Skeletal muscle satellite cell (primary cell): ENCODE measurements around a stretch of chr3.

GRCh38 chr3:185069612-185069861, 83.3 kb downstream of the C3orf70 start:
- CAGE, long polyA plus RNA = no peak

DNA sequence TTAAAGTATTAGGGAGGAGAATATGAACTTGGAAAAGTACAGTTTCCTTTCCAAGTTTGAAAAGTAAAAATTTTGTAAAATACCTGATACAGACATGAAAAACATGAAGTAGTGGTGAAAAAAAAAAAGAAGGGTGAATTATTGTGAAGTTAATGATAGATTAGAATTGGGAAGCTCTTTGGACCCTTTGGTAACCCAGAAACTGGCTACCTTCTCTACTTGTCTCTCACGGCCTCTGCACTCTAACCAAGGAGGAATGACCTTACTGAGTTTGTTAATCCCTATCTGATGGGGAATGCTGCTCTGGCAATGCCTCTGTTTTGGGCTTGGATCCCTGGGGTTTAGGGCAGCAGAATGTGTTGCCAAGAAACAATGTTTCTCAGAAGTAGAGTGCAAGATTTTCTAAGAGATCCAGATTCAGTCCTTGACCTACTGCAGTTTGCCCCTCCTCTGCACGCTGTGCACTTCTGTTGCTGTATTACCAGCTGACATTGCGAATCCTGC, 49.3 kb upstream of the MAP3K13 start:
- CAGE, long polyA plus RNA = no peak

- CAGE, long polyA plus RNA = no peak
Observed at GRCh38 chr3:185555031-185555602, 2.7 kb upstream of the LIPH start.

GRCh38 chr3:185561961-185562520, 9.7 kb upstream of the LIPH start:
- CAGE, long polyA plus RNA = no peak

DNA sequence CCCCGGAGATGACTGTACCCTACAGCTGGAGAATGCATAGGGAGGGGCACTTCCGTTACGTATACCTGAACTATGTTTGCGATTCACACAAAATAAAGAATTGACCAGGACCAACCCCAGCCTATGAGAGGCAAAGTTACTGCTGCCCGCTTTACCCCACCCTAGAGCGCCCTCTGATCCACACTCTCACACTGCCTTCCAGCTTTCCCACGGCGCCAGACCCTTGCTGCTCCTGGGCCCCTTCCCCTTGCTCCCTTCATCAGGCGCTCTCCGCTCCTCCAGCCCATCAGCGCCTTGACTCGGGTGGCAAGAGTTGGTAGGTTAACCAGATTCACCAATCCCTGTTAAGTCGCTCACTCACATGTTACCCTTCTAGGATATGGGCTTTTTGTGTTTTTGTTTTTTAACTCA, 96.8 kb downstream of the IGF2BP2 start:
- CAGE, long polyA plus RNA = no peak

DNA sequence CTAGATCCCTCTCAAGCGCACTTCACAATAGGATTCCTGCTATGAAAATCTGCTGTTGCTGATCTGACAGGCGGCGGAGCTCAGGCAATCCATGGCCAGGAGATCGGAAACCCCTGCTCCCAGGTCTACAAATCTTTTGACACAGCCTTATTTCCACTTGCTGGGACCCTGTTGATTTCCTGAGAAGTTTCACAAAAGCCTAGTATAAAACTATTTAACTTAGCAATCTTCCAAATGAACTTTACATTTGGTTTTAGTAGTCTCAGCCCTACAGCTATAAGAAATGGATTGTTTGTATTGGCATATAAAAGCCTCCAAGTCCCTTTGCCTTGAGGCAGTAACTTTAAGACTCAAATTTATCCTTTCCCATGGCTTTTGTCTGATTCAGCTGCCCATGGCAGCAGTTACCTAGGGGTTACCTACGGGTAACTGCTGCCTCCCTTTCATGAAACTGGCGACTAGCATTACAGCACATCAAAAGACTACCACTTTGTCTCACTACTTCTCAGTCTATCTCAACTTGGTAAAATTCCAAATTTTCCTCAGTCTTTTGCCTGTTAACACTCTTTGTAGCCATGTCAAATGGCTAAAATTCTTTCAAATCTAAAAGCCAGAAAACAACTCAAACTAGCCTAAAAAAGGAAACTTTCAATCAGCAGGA, 22.6 kb downstream of the TRA2B start:
- CAGE, long polyA plus RNA = no peak

GRCh38 chr3:185915712-185916658, 21.8 kb downstream of the TRA2B start:
- CAGE, long polyA plus RNA = no peak

DNA sequence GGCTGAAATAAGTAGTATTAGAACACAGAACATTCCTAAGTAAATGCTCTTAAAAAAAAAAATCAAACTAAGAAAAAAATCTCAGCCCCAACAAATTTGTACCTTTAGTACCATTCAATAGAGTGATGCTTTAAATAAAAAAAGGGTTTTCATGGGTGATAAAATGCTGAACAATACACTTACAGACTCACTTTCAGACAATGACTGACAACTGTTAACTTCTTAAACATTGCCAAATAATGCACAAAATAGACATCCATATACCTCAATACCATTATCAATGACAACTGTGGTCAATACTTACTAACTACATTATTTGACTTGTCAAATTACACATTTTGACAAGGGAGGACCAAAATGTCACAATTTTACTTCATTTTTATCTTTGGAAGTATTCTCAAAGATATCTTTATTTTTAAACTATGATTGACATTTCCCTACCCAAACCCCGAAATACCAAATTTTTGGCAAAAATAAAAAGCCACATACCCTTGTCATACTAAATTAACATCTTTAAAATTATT, 18.1 kb downstream of the TRA2B start:
- CAGE, long polyA plus RNA = no peak

- CAGE, long polyA plus RNA = no peak
Observed at GRCh38 chr3:185943143-185943769, 5.4 kb upstream of the TRA2B start.

DNA sequence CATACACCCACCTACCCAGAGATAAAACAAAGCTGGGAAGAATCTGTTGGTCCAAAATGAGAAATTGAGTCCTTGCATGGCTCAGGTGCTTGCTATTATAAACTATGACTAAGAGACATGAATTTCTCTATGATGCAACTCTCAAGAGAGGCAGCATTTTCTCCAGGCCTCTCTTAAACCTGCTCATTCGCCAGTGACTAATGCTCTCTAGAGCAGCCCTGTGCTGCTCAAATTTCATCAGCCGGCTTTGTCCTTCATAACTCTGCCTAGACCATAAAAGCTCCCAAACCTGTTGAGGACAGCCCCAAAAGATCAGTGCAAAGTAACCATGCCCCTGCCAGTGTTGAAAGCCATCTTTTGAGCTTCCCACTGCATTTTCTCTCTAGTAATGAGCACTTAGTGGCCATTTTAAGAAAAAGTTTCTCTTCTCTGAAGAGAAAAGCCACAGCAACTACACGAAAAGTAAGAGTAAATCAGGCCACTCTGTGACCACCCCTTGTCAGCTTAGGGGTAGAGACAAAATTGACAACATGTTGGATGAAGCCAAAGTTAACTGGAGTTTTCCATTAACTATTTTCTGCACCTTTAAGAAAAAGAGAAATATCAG, 4.8 kb downstream of the ETV5 start:
- CAGE, long polyA plus RNA = no peak

DNA sequence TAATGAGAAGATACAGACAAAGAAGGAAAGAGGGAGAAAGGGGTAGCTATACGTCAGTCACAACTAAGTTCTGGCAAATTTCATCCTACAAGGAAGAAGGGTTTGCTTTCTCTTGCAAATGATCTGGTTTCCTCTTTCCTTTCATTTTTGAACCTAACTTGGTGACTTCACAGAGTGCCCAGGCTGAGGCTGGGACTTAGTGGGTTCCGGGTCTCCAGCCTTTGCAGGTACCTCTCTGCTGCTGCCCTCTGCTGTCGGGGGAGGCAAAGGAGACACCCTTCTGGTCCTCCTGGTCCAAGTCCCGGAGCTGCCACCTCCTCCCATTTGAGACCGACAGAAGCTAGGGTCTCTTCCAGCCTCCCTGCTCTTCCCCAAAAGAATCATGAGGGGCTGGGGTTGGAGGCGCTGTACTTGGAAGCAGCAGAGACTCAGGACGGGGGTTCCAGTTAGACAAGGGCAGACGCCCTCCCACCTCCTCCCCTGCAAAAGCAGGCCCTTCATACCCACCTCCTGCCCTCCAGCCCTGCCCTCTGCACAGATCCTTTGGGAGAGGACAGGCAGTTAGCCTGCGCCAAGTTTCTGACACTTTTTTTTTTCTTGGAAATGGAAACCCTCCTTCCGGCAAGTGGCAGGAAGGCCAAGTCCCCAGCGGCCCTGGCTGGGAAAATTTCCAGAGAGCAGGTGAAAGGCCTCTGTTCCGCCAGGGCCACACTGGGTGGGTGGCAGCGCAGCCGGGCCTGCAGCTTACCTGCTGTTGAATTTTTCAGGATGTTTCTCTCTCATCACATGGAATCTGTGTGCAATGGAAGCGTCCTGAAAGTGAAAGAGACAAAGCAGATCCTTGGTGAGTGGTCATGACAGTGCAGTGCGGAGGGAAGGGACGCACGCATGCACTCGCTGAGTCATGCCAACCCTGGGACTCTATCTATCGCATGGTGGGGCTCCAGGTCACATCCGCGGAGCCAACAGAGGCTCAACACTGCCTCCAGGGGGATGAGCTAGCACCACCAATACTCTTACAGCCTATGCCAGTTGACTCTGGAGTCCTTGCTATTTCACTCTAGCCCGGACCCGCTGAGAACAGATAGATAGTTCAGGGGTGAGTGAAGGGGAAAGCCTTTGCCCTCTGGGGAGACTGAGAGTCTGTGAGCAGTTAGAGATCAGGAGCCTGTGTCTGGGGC, 119.9 kb downstream of the DGKG start:
- CAGE, long polyA plus RNA = start-site peak on the minus strand centred at position 871 of the sequence, 59 bp wide, 75 and 64 reads in 2 replicates

DNA sequence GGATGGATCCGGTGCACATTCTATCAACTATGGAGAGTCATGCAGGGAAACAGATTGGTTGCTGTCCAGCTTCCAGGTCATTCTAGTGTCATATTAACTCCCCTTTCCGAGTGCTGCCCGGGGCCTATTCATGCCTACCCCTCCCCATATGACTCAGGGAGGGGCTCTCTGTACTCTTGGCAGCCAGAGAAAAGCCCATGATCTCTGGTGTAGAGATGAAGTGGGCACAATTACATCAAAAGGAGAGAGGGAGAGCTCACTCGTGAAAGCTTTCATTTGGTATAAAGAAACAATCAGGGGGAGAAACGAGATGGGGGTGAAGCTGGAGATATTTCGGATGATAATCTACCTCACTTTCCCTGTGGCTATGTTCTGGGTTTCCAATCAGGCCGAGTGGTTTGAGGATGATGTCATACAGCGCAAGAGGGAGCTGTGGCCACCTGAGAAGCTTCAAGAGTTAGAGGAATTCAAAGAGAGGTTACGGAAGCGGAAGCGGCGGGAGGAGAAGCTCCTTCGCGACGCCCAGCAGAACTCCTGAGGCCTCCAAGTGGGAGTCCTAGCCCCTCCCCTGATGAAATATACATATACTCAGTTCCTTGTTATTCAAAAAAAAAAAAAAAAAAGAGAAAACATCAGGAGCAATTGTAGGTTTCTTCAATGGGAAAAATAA, 16.1 kb upstream of the AHSG start:
- CAGE, long polyA plus RNA = start-site peak on the plus strand centred at position 299 of the sequence, 9 bp wide, 95 and 95 reads in 2 replicates

GRCh38 chr3:186599538-186599891, 13.3 kb upstream of the AHSG start:
- CAGE, long polyA plus RNA = no peak

- CAGE, long polyA plus RNA = no peak
Observed at GRCh38 chr3:186604892-186605419, 7.9 kb upstream of the AHSG start.

DNA sequence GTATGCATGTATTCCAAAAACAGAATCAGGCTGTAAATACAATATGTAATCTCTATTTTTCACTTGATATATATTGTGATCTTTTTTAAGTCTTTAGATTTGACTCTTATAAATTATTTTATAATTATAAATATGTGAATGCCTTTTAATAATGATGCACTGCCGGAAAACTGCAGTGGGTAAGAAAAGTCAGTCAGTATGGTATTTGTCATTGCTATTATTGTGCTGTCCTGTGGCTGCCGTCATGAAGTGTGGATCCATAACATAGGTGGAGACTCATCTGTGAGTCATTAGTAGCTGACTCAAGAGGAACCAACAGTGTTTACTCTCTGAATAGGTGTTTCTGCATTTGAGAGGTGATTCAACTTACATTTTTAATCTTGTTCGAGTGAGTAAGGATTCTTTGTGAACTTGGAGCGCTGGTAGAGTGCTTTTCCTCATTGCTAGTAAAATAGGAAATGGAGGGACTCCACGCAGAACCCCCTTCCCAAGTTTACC, 30.5 kb upstream of the EIF4A2 start:
- CAGE, long polyA plus RNA = no peak

DNA sequence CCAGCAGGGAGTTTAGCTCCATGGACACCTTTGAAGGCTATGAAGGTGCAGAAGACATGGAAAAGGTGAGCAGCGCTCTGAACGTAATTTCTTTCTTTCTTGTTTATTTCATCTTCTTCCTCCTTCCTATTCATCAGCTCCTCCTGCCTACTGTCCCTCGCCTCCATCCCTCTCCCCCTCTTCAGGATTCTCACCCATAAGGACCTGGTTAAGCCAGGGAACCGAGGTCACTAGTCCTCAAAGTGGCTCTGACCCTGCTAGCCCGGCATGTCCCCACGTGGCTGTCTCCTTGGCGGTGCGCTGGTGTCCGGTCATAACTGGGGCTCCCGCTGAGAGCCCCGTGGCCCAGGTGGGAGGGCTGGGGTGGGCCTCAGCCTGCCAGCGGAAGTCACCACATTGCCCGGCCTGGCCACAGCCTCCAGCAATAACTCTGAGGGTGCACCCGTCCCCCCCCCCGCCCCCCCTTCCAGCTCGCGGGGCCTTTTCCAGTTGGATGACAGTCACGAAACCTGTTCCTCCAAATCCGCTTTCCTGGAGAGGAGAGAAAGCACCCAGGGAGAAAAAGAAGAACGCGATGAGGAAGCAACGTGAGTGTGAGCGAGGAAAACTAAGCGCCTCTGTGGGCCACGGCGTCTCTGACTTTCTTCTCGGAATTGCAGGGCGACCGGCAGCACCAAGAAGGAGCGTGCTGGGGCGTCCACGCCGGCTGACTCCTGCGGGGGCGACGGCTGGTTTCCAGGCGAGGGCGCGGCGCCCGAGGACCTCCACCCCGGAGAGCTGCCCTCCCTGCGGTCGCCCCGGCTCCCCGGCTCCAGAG, 15.7 kb upstream of the ADIPOQ start:
- CAGE, long polyA plus RNA = no peak

DNA sequence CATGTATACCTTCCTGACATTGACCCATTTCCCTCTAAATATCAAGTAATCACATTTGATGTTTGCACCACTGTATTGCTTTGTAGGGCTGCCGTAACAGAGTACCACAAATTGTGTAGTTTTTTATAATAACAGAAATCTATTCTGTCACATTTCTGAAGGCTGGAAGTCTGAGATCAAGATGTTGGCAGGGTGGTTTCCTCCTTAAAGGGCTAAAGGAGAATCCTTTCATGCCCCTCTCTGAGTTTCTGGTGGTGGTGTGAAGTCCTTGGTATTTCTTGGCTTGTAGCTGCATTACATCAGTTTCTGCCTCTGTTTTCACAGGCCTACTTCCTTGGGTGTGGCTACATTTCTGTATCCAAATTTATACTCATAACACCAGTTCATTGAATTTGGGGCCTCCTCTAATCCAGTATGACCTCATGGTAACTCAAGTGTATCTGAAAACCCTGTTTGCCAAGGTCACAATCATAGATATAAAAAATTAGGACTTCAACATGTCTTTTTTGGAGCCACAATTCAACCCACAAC, 29.1 kb upstream of the ST6GAL1 start:
- CAGE, long polyA plus RNA = no peak

DNA sequence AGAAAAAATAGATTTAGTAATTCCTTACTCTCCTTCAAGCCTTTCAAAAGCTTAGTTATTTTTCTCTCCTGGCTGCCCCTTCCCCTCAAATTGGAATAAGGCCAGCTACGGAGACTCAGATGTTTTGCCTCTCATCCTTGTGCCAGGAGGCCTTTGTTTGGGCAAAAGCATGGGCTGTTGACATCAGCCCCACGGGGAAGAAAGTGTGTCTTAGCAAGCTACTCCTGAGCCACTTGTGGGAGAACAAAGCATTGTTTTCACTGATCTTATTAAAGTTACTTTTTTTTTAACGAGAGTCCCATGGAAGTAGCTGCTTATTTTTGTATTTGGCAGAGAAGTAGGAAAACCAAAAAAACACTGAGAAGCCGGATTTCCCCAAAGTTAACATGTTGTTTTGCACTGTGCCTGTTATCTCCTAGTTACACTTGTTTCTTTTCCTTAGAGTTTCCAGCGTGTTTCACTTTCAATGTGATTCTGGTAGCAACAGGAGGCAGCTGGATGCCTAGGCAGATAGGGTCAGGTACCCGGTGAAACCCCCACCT, 2.2 kb downstream of the ST6GAL1 start:
- CAGE, long polyA plus RNA = no peak

DNA sequence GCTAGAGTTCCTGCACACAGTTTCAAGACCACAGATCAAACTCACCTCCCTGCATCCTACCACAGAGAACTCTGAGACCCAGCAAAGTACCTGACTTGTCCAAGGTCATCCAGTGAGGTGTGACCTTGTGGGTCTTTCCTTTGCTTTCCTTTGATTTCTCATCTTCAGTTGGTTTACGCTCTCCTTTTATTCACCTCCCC, 45.6 kb downstream of the ST6GAL1 start:
- CAGE, long polyA plus RNA = no peak

- CAGE, long polyA plus RNA = no peak
Observed at GRCh38 chr3:186983640-186983900, 53.2 kb downstream of the ST6GAL1 start.